Mesenchymal stem cell of adipose (primary cell): ENCODE measurements around a stretch of chr11.

GRCh38 chr11:36363422-36363991, 67.4 kb downstream of the PRR5L start:
- CAGE, long polyA plus RNA: no peak

- CAGE, long polyA plus RNA: no peak
Observed at GRCh38 chr11:36373101-36373389, 77.0 kb downstream of the PRR5L start.

DNA sequence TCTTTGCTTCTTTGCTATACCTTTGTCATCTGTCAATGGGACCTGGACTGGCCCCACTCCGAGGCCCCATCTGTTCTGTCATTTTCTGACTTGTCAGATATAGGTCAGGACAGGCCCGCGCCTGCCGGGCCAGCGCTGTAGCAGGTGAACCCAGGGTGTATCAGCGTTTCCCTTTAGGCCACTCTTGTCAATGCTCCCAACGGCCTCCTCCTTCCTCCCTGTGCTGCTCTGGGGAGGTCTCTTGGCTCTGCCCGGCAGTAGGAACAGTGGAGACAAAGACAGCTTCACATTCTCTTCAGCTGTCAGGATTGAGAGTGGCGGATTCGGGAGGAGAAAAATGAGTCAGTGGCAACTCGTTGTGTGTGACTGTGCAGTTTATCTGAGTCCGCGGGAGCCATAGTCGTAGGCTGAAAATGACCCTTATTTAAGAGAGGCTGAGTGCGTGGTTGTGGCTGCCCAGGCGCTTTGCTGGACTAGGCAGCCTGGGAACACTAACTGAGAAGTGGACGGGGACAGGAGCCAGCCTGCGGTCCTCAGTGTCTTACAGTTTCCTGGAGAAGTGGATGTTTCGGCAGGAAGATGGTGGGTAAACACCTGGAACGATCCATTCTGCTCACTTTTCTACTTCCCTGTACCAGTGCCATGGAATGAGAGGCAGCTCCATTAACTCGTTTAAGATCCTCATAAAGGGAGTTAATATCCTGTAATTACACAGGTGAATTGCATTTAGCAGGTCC, 102.3 kb downstream of the PRR5L start:
- CAGE, long polyA plus RNA: no peak

GRCh38 chr11:36449958-36450572, 60.0 kb downstream of the TRAF6 start:
- CAGE, long polyA plus RNA: no peak

GRCh38 chr11:36509142-36510201, 600 bp downstream of the TRAF6 start:
- CAGE, long polyA plus RNA: no peak

GRCh38 chr11:37451812-37452483, 853.9 kb upstream of the RAG2 start:
- CAGE, long polyA plus RNA: no peak

DNA sequence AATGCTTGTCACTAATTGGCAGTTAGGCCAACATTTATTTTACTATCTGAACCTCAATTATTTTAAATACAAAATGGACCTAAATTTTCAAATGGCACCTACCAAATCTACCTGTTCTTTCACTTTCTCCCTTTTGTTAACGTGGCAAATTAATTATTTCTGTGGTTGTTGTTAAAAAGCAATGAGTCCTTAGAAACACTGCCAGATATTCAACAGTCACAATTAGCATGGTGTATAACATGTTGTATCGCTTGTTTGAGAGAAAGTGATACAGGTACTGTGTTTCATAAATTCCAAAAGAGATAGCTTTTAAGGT, 2274.2 kb upstream of the RAG2 start:
- CAGE, long polyA plus RNA: no peak

DNA sequence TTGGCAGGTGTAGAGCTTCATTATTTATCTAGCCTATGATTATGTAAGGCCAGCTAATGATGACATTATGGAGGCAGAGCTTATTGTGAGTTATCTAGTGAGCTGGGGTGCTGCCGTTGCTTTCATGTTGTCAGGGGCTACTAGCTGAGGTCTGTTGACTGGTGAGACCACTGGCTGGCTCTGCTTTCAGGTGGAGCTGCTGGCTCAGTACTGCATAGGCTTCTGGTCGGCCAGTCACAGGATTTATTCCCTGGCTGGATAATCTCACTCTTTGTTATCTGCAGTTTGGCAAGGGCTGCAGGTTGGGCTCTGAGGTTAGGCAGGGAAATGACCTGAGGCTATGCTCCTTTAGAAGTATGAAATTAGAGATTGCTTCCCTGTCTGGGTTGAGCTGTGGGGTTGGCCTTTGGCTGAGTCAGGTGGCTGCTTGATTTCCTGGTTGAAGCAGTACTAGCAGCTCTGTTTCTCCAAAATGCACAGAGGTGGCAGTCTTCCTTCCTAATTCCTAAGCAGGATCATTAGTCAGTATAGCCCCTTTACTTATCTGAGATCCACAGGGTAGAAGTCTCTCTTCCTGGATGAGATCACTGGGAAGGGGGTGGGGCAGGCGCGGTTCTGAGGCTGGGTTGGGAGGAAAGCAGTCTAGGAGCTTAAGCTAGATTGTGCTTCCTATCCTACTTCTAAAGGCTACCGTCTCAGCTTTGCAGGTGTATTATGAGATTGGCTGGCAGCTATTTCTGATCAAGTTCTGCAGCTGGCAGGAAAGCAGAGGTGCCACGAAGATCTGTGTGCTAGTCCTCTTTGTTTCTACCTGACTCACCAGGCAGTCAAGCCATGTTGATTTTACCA, 1917.6 kb downstream of the LRRC4C start:
- CAGE, long polyA plus RNA: no peak

- CAGE, long polyA plus RNA: no peak
Observed at GRCh38 chr11:40290299-40290792, 1169.1 kb downstream of the LRRC4C start.

DNA sequence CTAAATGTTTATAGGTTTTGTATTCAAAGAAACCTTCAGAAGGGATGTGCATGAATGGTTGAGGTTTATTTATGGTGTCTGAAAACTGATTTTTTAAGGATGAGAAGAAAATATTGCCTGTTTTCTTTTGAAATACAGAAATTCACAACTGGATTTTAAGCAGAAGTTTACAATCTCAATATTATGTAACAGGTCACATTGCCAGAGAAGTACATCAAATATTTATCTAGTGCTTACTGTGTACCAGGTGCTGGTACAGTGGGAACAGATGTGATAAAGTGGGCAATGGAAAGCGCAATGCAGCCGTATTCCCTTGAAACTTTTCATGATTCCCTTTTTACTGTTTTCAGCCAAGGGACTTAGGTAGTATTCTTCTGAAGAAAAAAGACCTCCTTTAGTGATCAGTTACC, 49.5 kb downstream of the TTC17 start:
- CAGE, long polyA plus RNA: no peak

DNA sequence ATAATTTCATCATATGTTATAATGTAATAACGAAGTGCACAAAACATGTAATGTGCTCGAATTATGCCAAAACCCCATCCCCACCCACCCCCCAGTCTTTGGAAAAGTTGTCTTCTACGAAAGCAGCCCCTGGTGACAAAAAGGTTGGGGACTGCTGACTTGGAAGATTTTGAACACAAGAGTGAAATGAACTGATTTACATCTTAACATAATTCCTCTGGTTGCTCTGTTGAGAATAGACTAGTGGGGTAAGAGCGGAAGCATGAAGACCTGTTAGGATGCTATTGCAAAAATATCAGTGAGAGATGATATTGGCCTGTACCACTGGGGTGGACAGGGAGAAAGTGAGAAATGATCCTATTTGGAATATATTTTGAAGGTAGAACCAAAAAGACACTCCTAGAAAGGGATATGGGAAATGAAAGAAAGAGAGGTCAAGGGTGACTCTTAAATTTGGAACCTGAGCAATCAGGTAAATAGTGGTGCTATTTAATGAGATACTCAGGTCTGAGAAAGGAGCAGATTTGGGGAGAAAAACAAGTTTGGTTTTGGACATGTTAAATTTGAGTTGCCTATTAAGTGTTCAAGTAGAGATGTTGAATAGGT, 63.1 kb downstream of the TTC17 start:
- CAGE, long polyA plus RNA: no peak

DNA sequence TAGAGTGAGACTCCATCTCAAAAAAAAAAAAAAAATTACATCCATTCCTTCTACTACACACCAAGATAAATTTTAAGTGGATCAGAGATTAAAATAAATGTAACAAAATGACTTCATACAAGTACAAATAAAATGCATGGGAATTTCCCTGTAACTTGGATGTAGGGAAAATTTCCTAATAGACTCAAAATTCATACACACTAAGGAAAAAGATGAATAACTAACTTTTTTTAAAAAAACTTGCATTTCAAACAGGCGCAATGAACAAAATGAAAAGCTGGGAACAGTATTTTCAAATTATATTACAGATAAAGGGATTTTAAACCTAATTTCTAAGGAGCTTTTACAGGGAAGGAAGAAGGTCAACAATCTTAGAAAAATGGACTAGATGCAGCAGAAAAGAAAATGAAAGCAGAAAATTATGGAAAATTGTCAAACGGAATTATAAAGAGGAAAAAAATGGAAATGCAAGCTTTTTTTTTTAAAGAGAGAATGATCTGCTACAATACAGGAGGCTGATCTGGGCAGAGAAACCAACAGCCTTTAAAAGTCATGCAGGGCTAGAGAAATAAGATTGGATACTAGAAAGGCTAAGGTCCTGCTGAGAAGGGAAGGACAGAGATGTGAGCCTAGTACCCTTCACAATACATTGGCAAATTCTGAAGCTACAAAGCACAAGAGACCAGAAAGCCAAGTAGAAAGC, 105.7 kb downstream of the TTC17 start:
- CAGE, long polyA plus RNA: no peak

DNA sequence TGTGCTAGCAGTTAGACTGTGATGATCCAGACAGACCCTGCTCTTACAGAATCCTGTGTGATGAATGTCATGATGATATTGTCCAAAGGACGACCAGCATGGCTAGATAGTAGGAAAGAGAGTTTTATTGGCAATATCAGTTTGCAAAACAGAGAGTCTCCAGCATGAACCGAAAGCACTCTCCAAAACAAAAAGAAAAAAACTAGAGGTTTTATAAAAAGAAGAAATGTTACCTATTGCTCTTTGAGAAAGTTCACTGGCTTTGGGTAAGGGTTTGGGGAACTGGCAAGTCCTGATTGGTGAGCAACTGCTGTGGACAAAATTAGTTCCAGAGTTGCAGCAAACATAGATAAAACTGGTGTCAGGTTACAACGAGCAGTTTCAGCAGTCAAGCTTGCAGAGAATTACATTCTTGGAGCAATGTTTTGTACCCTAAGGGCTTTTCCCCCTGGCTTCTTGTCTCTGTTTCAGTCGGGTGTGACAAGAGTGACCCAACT, 58.2 kb downstream of the HSD17B12 start:
- CAGE, long polyA plus RNA: no peak

GRCh38 chr11:43933524-43933780, 9.0 kb upstream of the C11orf96 start:
- CAGE, long polyA plus RNA: no peak

- CAGE, long polyA plus RNA: no peak
Observed at GRCh38 chr11:43944799-43945837, 2.7 kb downstream of the C11orf96 start.

DNA sequence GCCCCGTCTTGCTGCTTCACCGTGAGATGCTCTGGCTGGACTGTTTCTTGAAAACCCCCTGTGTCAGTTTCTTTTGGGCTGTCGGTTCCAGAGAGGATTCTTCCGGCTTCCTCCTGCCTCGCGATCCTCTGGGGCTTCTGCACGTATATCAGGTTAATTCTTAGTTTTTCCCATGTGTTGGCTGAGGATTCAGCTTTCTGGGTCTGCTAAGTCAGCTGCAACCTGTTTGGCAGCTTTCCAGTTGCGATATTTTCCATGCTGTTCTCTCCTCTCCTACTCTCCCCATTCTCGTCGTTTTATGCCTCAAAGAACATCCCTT, 50.6 kb upstream of the ACCSL start:
- CAGE, long polyA plus RNA: no peak

DNA sequence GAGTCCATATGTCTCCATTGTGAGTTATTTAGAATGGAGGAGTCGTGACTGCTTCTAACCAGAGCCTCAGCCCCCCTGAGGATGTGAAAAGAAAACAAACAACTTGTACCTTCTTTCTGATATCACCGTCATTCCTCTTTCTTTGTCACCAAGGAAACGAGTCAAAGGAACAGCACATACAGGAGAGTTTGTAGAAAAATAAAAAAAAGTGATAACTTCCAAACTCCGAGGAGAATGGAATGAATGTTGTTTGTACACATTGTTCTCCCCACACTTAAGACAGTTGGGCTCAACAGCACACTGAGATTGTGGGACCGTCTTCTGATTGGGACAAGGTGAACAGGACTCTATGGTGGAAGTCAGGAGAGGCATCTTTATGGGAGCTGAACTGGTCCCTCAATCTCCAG, 11.5 kb upstream of the EXT2 start:
- CAGE, long polyA plus RNA: no peak

DNA sequence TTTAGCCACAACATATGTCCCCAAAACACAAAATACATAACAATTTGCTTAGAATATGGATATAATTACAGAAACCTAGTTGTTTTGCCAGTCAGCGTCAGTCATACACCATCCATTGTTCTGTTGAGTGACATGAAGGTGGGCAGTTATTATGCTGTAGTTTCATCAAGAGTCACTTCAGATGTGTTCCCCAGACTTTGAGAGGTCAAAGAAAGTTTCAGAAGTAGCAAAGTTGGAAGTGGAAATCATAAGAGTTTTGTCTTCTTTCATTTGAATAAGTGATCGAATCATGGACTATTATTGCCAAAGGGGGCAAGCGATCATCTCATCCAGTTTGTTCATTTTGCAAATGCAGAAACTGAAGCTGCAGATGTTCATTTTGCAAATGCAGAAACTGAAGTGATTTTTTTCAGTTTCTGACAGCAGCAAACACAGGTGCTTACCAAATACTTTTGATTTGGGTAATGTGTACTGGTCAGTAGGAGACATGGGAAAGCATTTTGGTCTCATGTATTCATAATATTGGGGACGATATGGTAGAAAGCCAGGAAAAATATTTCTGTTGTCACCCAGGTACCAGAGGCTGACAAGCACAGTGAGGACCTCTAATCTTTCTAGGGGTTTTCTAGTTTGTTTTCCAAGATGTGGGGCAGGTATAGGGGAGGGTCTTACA, 64.2 kb downstream of the ALX4 start:
- CAGE, long polyA plus RNA: no peak

DNA sequence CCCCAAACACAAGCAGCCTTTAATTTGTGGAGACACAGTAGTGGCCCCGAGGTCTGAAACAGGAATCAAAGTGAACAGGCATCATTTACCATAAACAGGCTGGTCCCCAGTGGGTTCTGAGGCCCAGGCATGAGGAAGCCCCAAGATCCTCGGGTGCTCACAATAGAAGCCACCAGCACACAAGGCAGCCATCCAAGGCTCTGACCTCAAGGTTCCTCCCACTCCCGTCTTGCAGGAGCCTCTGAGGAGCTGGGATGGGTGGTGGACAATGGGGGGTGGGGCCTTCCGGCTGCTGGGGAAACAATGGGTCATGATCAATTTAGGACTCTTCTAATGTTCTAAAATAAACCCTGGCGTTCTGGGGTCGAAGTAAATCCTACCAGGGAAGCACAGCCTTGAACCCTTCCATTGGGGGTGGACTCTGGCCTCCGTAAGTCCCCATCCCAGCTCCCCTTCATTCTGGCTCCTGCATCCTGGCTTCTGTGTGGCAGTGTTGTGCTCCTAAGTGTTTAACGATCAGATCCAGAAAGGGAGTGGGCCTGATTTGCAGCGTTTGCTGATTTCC, 114.9 kb upstream of the CD82 start:
- CAGE, long polyA plus RNA: no peak

GRCh38 chr11:44559168-44559501, 6.3 kb upstream of the CD82 start:
- CAGE, long polyA plus RNA: no peak